Adrenal gland (tissue), 7 donors: ENCODE results near the genes CIAO2B, CES2 and ELMO3.

DNA sequence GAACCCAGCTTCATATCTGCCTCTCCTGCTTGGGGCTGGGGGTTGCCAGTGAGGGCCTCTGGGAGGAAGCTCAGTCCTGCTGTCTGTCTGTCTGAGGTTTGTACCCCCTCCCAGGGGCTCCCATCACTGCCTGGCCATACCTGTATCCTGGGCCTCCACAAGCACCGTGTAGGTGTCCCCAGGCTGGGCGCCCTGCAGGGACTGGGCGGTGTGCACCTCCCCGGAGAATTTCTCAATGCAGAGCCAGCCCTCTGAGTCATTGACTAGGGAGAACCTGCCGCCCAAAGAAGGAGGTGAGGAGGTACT lies 7.7 kb downstream of the CDH16 start:
- PRO-cap, 3 experiments, result no peak in any of the 3 experiments
- RAMPAGE, long total RNA, 4 experiments, result no peak in any of the 4 experiments
- RRBS, result no CpG with 5 or more reads among the region's 5 CpGs

GRCh38 chr16:66933816-66934600 lies at the start of gene CIAO2B:
Gene CIAO2B (minus strand): TSS chr16:66934402.
- PRO-cap, 3 experiments, result peak in 3 of 3 experiments; most common plus-strand start chr16:66934047 (in 1); most common minus-strand start chr16:66934388 (in 2)
- RAMPAGE, long total RNA, 4 experiments, result start-site peak on the plus strand in 4 of 4 experiments, at chr16:66934457-66934518 at its widest, 29 to 324 reads per replicate; start-site peak on the minus strand in 4 of 4 experiments, at chr16:66934375-66934432 at its widest, 218 to 1,288 reads per replicate
- RRBS, result under 1% methylated on average over 11 of the region's 70 CpGs

DNA sequence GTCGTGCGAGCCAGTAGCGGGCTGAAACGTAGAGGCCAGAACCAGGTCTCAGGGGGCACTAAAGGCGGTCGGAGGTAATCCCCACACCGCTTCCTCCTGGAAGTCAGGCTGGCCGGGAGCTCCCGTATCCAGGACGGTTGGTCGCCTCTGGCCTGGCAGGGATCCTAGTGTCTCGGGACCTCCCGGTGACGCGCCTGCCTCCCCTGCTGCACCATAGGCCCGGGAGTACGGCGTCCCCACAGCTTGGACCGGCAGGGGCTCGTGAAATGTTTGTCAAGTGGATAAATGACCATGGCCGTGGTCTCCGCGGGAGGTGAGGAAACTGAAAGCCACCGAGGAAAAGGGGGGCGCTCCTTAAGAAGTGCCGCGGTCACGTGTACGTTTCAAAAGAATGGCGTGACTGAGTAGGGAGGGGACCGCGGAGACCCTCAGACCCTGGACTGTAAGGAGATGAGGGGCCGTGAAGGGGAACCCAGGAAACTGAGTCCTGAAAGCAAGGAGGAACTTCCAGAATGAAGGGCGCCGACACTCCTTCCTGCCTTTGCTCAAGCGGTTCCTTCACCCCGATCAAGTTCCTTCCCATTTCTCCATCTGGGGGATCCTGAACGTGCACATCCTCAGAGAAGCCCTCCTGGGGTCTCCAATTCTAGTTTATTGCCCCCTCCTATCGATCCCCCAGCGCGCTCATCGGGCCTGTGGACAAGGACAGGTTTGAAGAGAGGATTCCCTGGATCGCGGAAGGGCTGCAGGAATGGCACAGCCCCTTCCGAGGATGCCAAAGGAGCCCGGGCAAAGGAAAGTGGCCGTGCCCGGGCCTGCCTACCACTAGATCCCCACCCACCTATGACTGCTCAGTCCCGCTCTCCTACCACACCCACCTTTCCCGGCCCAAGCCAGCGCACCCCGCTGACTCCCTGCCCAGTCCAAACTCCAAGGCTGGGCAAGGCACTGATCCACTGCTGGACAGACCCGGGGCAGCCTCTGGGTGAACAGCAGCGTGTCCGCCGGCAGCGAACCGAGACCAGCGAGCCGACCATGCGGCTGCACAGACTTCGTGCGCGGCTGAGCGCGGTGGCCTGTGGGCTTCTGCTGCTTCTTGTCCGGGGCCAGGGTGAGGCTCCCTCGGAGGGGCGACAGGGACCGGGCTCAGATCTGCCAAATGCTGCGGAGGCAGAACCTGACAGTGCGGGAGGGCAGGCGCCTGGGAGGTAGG lies at the start of gene CES2:
Gene CES2 (plus strand): TSS at position 916 of the 1,213 bp plus-strand sequence.
- PRO-cap, 3 experiments, result peak in 3 of 3 experiments; most common plus-strand start position 921 of the sequence (in 2); most common minus-strand start position 753 of the sequence (in 3)
- RAMPAGE, long total RNA, 4 experiments, result start-site peak on the plus strand in 4 of 4 experiments, centred at positions 909 to 936 of the sequence, 42 to 1,512 reads per replicate
- RRBS, result 5% methylated on average over 24 of the region's 73 CpGs

GRCh38 chr16:66946580-66946898 lies 11.2 kb downstream of the CES2 start:
- PRO-cap, 3 experiments, result no peak in any of the 3 experiments
- RAMPAGE, long total RNA, 4 experiments, result no peak in any of the 4 experiments
- RRBS, result no CpG with 5 or more reads among the region's 7 CpGs

DNA sequence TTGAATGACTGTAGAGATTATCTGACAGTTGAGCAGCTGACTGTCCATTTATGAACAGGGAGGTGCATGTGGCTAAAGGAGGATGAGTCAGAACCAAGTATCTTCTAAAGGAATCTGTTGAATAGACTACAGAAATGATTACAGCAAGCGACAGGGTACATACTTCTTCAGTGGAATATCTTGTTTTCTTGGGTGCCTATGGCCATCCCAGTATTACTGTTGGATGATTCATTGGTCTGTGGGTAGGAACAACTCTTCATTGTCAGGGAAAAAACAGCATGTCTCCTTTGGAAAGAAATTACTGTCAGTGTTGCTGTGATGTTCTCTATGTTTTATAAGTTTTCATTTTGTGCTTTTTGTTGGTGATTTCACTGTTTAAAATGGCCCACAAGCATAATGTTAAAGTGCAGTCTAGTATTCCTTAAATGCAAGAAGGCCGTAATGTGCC lies 26.9 kb downstream of the CBFB start:
- PRO-cap, 3 experiments, result peak in 2 of 3 experiments; most common plus-strand start position 131 of the sequence (in 2)
- RAMPAGE, long total RNA, 4 experiments, result no peak in any of the 4 experiments
- RRBS, result no CpG with 5 or more reads among the region's 2 CpGs

- PRO-cap, 3 experiments, result peak in 1 of 3 experiments; most common minus-strand start chr16:67150123 (in 1)
- RAMPAGE, long total RNA, 4 experiments, result no peak in any of the 4 experiments
- RRBS, result no CpG with 5 or more reads among the region's 31 CpGs
Measured at GRCh38 chr16:67150028-67150253, 857 bp downstream of the B3GNT9 start.

DNA sequence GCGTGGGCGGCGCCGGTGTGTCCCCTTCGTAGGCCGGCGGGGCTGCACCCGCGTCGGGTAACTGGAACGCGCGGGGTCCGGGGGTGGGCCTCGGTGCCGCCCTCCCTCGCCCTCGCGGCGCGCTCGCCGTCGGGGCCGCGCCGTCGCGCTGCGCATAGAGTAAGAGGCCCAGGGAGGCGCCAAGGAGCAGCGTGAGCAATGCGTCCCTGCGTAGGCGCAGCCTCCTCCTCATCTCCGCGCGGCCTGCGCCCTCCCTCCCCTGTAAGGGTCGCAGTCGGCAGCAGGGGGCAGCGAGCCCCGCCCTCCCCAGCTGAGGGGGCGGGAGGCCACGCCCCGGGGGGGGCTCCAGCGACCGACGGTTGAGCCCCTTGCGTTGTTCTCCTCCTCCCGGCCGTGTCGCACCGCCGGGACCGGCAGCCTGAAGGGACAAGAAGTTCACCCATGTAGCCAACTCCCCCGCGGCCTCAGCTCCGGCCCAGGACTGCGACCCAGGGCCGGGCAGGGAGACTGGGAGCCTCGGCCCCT lies 482 bp downstream of the B3GNT9 start:
- PRO-cap, 3 experiments, result peak in 3 of 3 experiments; most common plus-strand start position 162 of the sequence (in 2); most common minus-strand start position 358 of the sequence (in 2)
- RAMPAGE, long total RNA, 4 experiments, result no peak in any of the 4 experiments
- RRBS, result 5% methylated on average over 19 of the region's 62 CpGs

DNA sequence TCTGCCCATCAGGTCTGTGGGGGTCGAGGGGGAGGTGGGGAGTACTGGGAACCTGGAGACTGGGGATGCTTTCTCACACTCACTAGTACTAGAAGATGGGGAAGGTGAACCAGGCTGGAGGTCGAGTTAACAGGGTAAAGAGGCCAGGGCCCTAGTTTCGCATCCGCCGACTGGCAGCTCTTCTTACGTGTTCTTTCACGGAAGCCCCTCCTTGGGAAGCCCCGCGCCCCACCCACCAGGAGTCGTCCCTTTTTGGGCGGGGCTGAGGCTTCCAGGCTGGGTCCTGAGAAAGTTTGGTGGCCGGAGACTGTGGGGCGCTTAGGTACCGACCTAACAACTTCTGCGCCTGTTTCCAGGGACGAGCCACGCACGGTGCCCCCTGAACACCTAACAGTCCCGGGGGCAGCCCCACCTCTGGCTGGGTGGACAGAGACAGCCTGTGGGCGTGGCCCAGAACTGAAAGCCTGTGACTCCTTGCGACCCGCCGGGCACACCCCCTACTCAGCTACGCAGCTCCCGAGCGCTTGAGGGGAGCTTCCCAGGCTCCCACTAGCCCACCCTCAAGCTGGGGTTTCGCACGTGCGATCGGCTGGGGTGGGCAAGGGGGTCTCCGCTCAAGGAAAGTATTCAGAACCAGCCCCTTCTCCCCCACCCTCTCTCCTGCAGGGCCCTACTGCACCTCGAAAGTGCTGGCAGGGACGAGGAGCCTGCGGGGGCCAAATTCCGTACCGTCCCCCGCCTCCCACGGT lies 590 bp downstream of the TRADD start:
- PRO-cap, 3 experiments, result peak in 2 of 3 experiments; most common plus-strand start position 286 of the sequence (in 1); most common minus-strand start position 172 of the sequence (in 2)
- RAMPAGE, long total RNA, 4 experiments, result no peak in any of the 4 experiments
- RRBS, result under 1% methylated on average over 9 of the region's 38 CpGs

GRCh38 chr16:67173201-67174067 lies 8.9 kb downstream of the HSF4 start:
- PRO-cap, 3 experiments, result peak in 3 of 3 experiments; most common plus-strand start chr16:67173927 (in 1); most common minus-strand start chr16:67173870 (in 3)
- RAMPAGE, long total RNA, 4 experiments, result start-site peak on the plus strand in 3 of 4 experiments, at chr16:67173493-67173985 at its widest, 33 to 688 reads per replicate
- RRBS, result no CpG with 5 or more reads among the region's 16 CpGs

DNA sequence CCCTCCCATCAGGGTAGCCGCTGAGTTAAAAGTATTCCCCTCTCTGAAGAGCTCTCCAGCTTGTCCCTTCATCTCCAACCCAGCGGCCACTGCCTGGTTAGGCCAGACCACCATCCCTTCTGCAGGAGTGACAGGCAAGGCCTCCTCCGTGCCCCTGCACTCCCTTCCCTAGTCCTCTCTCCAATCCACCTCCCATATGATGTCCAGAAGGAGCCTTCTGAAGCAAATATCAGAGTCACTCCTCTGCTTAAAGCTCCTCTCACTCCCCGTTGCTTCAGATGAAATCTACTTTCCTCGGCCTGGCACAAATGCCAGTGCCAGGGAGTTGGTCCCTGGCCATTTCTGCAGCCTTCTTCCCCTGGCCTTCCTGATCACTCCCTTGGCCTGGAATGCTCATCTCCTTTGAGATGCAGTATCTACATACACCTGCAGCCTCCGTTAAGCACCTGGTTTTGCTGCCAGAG lies 6.3 kb downstream of the MATCAP1 start:
- PRO-cap, 3 experiments, result no peak in any of the 3 experiments
- RAMPAGE, long total RNA, 4 experiments, result no peak in any of the 4 experiments
- RRBS, result no CpG with 5 or more reads among the region's 6 CpGs

- PRO-cap, 3 experiments, result peak in 1 of 3 experiments; most common plus-strand start chr16:67199186 (in 1); most common minus-strand start chr16:67199136 (in 1)
- RAMPAGE, long total RNA, 4 experiments, result no peak in any of the 4 experiments
- RRBS, result 12% methylated on average over 5 of the region's 24 CpGs
Measured at GRCh38 chr16:67198586-67199238, at the start of gene ELMO3. Gene ELMO3 (plus strand): TSS chr16:67199131.

DNA sequence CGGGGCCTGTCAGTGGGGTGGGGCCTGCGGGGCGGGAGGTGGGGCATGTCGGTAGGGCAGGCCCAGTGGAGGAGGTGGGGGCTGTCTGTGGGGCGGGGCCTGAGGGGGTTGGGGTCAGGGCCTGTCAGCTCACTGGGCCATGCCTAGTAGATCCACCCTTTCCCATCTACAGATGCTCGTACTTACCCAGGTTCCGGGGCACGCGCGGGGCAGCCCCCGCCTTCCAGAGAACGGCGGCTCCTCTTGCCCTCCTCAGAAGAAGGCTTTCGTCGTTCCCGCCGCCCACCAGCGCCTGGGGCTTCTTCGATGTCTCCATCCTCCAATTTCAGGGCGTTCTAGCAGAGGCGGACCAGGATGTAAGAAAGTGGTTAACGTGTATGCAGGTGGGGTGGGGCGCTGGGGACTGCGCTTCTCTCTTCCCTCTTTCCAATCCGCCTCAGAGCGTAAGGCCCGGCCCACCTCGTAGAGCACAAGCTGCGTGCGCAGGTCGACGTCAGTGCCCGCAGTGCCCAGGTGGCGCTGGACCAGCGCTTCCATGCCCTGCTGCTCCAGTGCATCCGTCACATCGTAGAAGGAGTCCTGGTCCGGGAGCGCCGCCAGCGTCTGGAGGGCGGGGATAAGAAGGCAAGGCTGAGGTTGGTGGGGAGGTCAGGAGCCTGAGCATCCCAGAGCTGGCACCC lies 10.0 kb downstream of the TMEM208 start:
- PRO-cap, 3 experiments, result no peak in any of the 3 experiments
- RAMPAGE, long total RNA, 4 experiments, result no peak in any of the 4 experiments
- RRBS, result no CpG with 5 or more reads among the region's 42 CpGs

DNA sequence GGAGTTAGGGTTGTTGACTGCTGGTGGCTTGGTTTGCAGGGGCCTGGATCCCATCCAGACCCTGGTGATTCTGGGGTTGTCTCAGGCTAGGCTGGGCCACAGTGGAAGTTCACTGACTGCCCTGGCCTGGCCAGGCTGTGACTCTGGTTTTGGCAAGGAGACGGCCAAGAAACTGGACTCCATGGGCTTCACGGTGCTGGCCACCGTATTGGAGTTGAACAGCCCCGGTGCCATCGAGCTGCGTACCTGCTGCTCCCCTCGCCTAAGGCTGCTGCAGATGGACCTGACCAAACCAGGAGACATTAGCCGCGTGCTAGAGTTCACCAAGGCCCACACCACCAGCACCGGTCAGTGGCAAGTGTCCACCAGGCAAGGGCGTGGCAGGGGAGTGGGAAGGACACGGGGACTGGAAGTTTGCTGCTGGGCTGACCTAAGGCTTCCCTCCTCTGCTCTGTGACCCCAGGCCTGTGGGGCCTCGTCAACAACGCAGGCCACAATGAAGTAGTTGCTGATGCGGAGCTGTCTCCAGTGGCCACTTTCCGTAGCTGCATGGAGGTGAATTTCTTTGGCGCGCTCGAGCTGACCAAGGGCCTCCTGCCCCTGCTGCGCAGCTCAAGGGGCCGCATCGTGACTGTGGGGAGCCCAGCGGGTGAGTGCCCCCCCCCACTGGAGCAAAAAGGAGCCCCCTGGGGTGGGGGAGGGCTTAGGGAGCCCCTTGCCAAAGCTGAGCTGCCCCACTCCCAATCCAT lies 4.7 kb downstream of the HSD11B2 start:
- PRO-cap, 3 experiments, result no peak in any of the 3 experiments
- RAMPAGE, long total RNA, 4 experiments, result no peak in any of the 4 experiments
- RRBS, result no CpG with 5 or more reads among the region's 23 CpGs

- PRO-cap, 3 experiments, result no peak in any of the 3 experiments
- RAMPAGE, long total RNA, 4 experiments, result no peak in any of the 4 experiments
- RRBS, result no CpG with 5 or more reads among the region's 9 CpGs
Measured at GRCh38 chr16:67448337-67448981, 17.5 kb downstream of the HSD11B2 start.

DNA sequence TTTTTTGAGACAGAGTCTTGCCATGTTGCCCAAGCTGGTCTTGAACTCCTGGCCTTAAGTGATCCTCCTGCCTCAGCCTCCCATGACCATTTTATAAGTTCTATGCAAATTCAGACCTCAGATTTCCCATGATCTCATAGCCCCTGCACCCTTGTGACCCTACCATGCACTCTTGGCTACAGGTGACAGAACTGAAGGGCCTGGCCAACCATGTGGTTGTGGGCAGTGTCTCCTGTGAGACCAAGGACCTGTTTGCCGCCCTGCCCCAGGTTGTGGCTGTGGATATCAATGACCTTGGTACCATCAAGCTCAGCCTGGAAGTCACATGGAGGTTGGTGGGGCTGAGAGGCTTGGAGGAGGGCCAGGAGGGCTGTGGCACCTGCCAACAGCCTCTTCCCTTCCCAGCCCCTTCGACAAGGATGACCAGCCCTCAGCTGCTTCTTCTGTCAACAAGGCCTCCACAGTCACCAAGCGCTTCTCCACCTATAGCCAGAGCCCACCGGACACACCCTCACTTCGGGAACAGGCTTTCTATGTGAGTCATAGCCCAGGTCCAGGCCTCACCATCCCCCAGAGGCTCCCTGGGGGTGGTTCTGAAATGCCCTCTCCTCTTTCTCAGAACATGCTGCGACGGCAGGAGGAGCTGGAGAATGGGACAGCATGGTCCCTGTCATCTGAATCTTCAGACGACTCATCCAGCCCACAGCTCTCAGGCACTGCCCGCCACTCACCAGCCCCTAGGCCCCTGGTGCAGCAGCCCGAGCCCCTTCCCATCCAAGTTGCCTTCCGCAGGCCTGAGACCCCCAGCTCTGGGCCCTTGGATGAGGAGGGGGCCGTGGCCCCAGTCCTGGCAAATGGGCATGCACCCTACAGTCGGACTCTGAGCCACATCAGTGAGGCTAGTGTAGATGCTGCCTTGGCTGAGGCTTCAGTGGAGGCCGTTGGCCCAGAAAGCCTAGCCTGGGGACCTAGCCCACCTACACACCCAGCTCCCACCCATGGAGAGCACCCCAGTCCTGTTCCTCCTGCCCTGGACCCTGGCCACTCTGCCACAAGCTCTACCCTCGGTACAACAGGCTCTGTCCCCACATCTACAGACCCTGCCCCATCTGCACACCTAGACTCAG lies 13.0 kb downstream of the RIPOR1 start:
- PRO-cap, 3 experiments, result no peak in any of the 3 experiments
- RAMPAGE, long total RNA, 4 experiments, result no peak in any of the 4 experiments
- RRBS, result no CpG with 5 or more reads among the region's 15 CpGs

GRCh38 chr16:67562915-67563533 lies 698 bp downstream of the CTCF start:
- PRO-cap, 3 experiments, result peak in 3 of 3 experiments; most common plus-strand start chr16:67563169 (in 2); most common minus-strand start chr16:67563387 (in 3)
- RAMPAGE, long total RNA, 4 experiments, result no peak in any of the 4 experiments
- RRBS, result under 1% methylated on average over 33 of the region's 81 CpGs

GRCh38 chr16:67610726-67611729 lies 33.9 kb upstream of the CARMIL2 start:
- PRO-cap, 3 experiments, result no peak in any of the 3 experiments
- RAMPAGE, long total RNA, 4 experiments, result no peak in any of the 4 experiments
- RRBS, result no CpG with 5 or more reads among the region's 12 CpGs

DNA sequence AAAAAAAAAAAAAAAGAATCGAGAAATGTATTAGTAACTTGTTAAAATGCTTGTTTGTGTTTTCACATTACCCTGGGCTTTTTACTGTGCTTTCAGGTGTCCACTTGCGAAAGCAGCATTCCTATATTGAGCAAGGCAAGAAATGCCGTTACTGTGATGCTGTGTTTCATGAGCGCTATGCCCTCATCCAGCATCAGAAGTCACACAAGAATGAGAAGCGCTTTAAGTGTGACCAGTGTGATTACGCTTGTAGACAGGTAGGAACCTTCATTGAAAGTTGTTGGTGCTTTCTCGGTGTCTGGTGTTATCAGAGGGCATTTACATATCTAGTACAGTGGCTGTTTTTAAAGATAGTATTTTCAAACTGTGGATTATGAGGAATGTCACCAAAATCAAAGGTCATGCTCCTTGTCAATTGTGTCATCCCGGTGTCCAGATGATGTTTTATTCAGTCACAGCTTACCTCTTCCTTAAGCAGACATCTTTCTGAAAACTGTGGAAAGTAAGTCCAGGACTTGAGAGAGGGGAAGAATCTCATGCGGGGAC lies 18.4 kb upstream of the CARMIL2 start:
- PRO-cap, 3 experiments, result no peak in any of the 3 experiments
- RAMPAGE, long total RNA, 4 experiments, result no peak in any of the 4 experiments
- RRBS, result no CpG with 5 or more reads among the region's 9 CpGs

DNA sequence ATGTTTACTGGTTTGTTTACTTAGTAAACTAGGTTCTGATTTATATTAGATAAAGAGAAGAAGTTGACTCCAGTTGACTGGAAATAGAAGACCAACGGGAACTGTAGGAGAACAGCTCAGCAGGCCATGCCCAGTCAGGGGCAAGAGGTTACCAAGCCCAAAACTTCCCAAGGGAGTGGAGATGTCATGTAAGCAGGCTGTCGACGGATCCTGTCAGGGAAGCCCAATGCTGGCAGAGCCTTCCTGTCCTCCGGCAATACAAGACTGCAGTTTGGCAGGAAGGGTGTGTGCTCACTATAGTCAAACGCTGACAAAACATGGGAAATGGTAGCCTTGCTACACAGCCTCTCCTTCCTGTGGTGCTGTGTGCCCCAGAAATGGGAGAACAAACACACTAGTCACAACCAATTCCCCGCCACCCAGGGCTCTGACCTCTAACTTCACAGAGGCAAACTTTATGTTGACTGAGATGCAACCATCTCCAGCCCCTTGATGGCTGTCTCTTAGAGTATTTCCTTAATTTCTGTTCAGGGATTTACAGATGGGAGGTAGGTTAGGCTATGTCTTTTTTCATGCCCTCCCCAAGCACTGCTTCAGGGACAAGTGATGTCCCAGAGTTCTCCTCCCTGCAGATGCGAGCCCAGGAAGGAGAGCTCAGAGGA lies 18.2 kb downstream of the C16orf86 start:
- PRO-cap, 3 experiments, result no peak in any of the 3 experiments
- RAMPAGE, long total RNA, 4 experiments, result no peak in any of the 4 experiments
- RRBS, result no CpG with 5 or more reads among the region's 7 CpGs

GRCh38 chr16:67829852-67830541 lies 12.1 kb upstream of the THAP11 start:
- PRO-cap, 3 experiments, result no peak in any of the 3 experiments
- RAMPAGE, long total RNA, 4 experiments, result no peak in any of the 4 experiments
- RRBS, result no CpG with 5 or more reads among the region's 9 CpGs